Gastroesophageal sphincter (tissue), 4 donors: ENCODE measurements around a stretch of chr3.

- PRO-cap, result bidirectional peak, plus-strand start at chr3:156484614, minus-strand start at chr3:156484419
- RAMPAGE, long total RNA, 4 experiments, result no peak in any of the 4 experiments
Observed at GRCh38 chr3:156484206-156484906, 70.6 kb downstream of the SSR3 start.

DNA sequence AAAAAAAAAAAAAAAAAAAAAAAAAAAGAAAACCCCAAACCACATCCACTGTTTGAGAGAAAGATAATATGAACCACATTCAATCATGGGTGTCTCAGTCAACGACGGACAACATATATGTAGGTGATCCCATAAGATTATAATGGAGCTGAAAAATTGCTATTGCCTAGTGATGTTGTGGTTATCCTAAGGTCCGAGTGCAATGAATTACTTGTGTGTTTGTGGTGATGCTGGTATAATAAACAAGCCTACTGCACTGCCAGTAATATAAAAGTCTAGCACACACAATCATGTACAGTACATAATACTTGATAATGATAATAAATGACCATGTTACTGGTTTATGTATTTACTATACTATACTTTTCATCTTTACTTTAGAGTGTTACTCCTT, 30.2 kb downstream of the SSR3 start:
- PRO-cap, result no peak
- RAMPAGE, long total RNA, 4 experiments, result no peak in any of the 4 experiments

DNA sequence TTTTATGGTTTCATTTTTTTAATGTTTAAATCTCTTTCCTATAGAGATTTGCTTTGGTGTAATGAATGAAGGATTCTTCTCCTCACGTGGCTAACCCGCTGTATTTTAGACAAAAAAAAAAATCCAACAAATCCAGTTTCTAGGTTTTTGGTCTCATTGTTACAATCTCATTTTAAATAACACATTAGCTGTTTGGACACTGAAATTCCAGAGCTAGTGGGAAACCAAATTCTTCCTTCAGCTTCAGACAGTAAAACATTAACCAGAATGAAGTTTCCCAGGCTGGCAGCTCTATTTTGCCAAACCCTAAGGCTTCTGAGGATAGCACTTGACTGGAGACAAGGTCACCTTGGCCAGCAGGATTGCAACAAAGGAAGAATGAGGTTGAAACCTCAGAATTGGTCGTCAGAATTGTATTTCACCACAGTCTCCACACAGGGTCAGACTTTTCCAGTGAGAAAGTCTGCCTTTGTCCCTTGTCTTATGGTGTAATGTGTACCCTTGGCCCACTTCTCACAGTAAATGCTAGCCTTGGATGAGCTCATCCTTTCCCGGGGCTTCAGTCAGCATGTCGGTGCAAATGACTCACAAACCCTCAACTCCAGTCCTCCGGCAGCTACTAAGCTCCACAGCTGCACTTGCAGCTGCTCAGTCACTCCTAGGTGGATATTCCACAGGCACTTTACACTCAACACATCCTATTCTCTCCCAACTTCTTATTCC, 19.9 kb downstream of the SSR3 start:
- PRO-cap, result bidirectional peak, plus-strand start at position 604 of the sequence, minus-strand start at position 493 of the sequence
- RAMPAGE, long total RNA, 4 experiments, result no peak in any of the 4 experiments

DNA sequence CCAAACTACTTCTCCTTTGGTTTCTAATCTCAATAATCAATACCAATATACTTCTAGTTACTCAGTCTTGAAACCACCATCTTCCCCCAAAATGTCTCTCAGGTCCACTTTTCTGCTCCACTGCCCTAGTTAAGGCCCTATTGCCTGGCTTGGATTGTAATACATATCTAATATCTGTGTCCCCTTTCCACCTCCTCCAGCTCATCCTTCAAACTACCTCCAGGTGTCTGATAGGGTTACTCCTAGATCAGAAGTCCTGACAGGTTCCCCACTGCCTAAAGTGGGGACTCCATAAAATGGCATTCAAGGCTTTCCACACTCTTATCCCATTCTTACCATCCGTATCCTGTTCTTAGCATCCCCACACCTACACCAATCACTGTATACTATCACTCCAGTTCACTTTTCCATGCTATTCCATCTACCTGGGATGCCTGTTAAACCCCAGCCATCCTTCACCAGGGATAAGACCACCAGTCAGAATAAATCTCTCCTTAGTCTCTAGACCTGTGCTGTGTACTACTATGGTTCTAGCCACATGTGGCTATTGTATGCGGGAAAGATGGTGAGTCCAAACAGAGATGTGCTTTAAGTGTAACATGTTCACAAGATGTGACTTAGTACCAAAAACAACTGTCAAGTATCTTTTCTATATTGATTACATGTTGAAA, 19.2 kb downstream of the SSR3 start:
- PRO-cap, result no peak
- RAMPAGE, long total RNA, 4 experiments, result no peak in any of the 4 experiments

- PRO-cap, result no peak
- RAMPAGE, long total RNA, 4 experiments, result no peak in any of the 4 experiments
Observed at GRCh38 chr3:156537856-156538491, 16.9 kb downstream of the SSR3 start.

DNA sequence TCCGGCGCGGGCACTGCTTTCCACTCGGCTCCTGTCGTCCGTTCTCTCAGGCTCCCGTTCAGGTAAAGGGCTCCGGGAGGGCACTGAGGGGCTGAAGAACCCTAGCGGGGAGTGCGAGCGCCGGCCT, 208 bp downstream of the TIPARP start:
- PRO-cap, result no peak
- RAMPAGE, long total RNA, 4 experiments, result no peak in any of the 4 experiments

DNA sequence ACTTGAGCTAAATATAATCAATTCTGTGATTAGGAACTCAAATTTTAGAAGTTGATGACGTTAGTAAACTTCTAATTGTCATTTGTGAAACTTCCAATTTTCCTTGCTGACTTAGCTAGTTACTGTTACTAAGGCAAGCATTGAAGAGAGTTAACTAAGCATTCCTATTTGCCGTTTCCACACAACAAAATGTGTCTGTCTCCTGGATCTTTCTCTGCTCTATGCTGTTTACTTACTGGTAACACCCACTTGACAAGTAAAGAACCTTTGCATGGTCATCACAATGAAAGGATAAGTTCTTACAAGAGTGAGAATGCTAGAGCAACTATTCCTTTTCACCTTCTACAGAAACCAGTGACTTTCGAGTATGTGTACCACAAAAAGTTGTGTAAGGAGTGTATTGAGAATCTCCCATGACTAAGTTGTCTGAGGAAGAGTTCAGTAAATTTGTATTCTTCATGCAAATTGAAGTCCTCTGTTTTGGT, 10.7 kb downstream of the TIPARP start:
- PRO-cap, result no peak
- RAMPAGE, long total RNA, 4 experiments, result no peak in any of the 4 experiments

DNA sequence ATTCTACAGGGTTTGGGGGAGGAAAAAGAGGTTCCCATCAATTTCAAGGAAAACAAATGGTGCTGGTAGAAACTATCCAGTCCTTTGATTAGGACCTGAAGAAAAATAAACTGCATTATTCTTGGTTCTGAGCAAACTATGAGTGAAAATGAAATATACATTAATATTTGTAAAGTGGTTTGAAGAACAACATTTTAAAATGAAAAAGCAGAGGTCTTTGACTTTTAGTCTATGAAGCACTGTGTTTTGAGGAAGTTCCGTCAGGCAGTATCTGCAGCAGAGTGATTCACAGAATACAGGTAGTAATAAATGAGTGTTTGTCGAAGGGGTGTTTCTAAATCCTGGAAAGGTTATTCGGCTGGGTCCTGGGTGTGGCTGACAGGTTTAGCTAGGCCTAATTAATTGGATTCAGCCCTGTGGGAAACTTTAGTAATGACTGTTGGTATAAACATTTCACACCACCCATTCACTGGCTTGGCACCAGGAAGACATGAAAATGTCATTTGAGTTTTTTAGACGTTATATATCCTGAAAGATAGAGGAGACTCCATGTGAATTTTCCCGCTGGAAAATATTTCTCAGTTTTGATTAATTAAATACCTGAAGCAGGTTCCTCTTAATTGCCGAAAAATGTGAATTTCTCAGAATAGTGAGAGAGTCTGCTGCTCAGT, 51.3 kb downstream of the TIPARP start:
- PRO-cap, result no peak
- RAMPAGE, long total RNA, 4 experiments, result no peak in any of the 4 experiments

DNA sequence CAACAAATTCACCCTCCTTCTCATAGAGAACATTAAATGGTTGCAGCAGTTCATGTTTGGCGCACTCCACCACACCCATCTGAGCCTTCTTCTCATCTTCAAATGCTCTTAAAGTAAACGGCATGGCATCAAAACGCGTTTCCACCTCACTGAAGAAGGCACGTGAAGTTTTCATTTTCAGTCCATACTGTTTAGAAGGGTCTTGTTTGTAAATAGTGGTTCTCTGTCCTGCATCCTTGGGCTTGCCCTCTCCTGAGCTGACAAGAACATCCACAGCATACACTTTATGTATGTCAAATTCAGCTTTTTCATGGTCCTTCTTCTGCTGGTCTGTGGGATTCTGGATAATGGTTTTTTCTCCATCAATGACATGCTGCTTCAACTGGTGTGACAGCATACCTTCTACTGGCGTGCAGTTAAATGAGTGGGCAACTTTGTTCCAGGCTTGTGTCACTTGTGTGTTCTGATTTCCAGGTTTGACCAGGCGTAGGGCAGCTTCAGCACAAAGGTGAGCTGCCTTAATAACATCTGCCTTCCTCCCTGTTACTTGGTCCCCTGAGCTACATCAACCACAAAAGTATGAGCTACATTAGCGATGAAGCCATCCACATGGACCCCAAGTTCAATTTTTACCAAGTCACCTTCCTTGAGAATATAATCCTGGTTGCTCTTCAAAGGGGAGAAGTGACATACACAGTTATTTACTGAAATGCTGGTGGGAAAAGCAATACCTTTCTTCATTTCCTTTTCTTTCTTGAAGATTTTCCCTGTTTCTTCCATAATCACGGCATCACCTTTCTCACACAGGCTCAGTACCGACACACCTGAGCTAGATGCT, 16.1 kb upstream of the LEKR1 start:
- PRO-cap, result no peak
- RAMPAGE, long total RNA, 4 experiments, result no peak in any of the 4 experiments

- PRO-cap, result bidirectional peak, plus-strand start at chr3:157088661, minus-strand start at chr3:157088717; bidirectional peak, plus-strand start at chr3:157088811, minus-strand start at chr3:157088810; bidirectional peak, plus-strand start at chr3:157088920, minus-strand start at chr3:157088951
- RAMPAGE, long total RNA, 4 experiments, result no peak in any of the 4 experiments
Observed at GRCh38 chr3:157088439-157089034, 71.4 kb downstream of the CCNL1 start.

DNA sequence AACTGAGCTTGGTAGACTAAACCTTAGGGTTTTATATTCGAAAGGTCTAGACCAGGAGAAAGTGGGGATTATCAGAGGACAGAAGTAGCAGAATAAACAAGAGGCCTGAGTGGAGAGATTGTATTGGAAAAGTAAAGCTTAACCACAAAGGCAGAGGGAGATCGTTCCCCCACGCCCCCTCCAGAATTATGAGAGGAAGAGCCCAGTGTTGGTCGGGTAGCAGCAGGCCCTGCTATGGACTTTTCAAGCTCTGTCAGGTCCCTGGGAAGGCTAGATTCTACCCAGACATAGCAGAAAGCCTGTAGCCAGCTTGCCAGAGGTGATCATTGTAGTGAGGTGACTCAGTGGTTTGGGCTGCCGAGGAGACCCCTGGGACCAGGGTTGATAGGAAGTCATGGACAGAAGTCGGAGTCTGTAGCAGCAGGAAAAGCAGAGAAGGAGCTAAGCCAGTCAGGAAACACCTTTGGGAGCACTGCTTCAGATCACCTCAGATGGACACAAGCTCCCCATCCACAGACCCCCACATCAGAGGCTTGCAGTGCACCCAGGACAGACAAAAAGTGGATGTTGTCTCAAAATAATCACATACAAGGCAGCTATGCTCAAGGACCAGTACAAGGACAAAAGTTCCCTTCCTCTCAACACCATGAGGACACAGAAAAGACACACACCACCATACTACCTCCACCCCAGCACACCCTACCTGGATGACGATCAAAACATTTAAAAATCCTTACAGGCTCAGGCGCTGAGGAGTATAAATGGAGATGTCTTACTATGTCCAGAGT, 67.7 kb downstream of the CCNL1 start:
- PRO-cap, result no peak
- RAMPAGE, long total RNA, 4 experiments, result no peak in any of the 4 experiments

DNA sequence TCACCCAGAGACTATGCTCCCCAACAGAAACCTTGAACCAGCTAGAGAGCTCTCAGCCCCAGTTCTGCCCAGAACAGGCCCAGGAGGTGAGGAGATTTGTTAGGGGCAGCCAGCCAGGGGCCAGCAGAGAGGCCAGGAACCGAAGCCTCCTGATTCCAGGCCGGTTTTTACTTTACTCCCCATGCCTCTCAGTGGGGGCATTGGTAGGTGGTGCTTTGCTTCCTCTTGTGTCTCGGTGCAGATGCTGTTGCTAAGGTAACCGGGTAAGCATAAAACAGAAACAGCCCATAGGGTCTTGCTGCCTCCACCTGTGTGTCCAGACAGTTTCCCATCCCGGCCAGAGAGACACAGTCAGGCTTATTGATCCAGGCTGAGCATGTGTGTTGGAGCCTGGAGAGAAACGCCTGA, 54.7 kb downstream of the CCNL1 start:
- PRO-cap, result no peak
- RAMPAGE, long total RNA, 4 experiments, result no peak in any of the 4 experiments

GRCh38 chr3:157148113-157148768, 11.7 kb downstream of the CCNL1 start:
- PRO-cap, result no peak
- RAMPAGE, long total RNA, 4 experiments, result no peak in any of the 4 experiments

GRCh38 chr3:157166475-157167156, 6.7 kb upstream of the CCNL1 start:
- PRO-cap, result no peak
- RAMPAGE, long total RNA, 4 experiments, result no peak in any of the 4 experiments

DNA sequence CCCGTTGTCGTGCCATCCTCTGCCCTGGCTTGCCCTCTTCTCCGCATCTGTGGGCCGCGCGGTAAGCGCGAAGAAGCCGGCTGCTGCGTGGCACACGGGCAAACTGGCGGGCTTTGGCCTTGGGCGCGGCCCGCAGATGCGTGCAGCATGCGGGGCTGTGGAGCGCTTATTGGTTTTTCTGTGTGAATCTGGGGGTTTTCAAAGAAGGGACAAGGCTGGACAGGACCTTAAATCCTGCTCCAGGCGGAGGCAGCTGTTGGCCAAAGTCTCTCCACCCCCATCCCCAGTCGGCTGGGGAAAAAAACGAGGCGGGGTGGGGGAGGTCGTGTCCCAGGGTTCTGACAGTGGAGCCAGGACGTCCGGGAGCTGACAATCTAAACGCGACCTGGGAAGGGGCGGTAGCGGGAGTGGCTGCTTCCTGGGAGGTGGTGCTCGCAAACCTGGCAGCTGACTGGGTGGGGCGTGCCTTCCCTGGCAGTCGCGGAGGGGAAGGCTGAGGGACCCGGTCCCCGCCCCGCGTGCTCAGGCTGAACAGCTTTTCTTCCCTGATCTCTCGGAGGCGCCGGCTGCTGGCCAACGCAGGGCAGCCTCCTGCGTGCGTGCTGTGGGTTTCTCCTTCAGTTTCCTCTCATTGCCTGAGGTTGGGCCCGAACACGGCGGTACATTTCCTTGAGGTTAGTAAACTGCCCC, 39.8 kb upstream of the VEPH1 start:
- PRO-cap, result bidirectional peak, plus-strand start at position 477 of the sequence, minus-strand start at position 393 of the sequence
- RAMPAGE, long total RNA, 4 experiments, result start-site peak on the plus strand in 4 of 4 experiments, centred at positions 545 to 569 of the sequence, 24 to 86 reads per replicate

- PRO-cap, result unidirectional peak, minus-strand start at chr3:157544911
- RAMPAGE, long total RNA, 4 experiments, result no peak in any of the 4 experiments
Observed at GRCh38 chr3:157544831-157545039, 41.5 kb upstream of the VEPH1 start.

- PRO-cap, result no peak
- RAMPAGE, long total RNA, 4 experiments, result no peak in any of the 4 experiments
Observed at GRCh38 chr3:158660761-158660979, 11.8 kb downstream of the LXN start.

DNA sequence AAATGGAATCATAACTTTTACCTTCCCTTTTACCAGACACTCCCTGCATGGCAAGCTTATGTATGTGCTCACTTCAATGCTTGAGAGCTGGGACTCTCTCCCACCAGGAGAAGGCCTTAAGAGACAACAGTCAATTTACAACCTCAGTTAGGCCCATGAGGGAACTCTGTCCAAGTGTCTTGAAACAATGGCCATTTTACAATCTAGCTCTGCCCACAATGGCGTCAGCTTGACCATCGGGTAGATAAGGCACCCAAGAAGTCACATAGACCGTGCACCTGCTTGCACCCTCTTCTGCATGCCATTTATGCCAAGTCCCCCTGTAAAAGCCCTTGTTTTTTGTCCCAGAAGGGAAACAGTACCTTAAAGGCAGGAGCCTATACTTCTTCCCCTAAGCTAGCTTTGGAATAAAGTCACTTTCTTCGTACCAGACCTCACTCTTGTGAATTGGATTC, 26.5 kb upstream of the LXN start:
- PRO-cap, result no peak
- RAMPAGE, long total RNA, 4 experiments, result no peak in any of the 4 experiments

DNA sequence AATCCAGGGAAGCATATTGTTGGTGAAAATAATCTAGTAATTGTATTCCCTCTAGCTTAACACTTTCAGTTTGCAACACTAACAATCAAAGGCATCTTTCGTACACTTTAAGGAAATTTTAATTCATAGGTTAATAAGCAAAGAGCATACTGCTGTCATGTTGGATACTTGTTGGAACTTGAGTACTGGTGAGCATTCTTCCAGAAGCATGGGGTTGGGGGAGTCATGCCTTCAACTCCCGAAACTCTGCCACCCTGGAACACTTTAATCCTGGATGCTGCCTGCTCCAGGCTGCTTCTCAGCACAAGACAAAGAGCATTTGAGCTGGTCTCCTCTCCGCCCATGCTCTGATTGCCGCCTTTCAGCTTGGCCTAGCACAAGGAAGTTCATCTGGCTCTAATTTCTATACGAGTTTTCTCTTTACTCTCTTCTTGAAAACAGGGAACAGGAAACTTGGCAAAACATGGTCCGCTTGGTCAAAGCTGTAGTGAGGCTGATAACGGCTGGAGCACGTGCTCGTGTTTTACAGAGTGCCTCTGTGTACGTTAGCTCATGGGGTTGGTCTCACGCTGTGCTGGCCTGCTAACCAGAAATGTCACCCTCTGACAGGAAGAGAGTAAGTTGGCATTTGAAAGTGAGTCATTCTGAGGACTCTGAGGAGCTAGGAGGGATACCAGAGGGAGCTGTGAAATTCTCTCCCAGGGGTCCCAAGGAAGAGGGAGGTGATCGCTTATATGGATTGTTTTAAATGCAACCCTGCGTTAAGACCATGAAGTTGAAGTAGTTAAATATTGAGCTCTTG, 19.2 kb downstream of the RARRES1 start:
- PRO-cap, result no peak
- RAMPAGE, long total RNA, 4 experiments, result no peak in any of the 4 experiments

GRCh38 chr3:158770321-158770755, 31.5 kb upstream of the MFSD1 start:
- PRO-cap, result no peak
- RAMPAGE, long total RNA, 4 experiments, result no peak in any of the 4 experiments